Epidermal melanocyte (primary cell): Measurements from ENCODE around the gene CCBE1.

GRCh38 chr18:58863243-58864288 lies 1.1 kb upstream of the ZNF532 start:
- RRBS: 8% methylated on average over 67 of the region's 127 CpGs

GRCh38 chr18:58866897-58867181 lies 2.2 kb downstream of the ZNF532 start:
- RRBS: no CpG with 5 or more reads among the region's 5 CpGs

GRCh38 chr18:59345784-59346295 lies 13.2 kb downstream of the LMAN1 start:
- RRBS: no CpG with 5 or more reads among the region's 10 CpGs

GRCh38 chr18:59550334-59550677 lies 146.9 kb downstream of the CCBE1 start:
- RRBS: no CpG with 5 or more reads among the region's 5 CpGs

- RRBS: no CpG with 5 or more reads among the region's 3 CpGs
Observed at GRCh38 chr18:59623934-59624381, 73.3 kb downstream of the CCBE1 start.

DNA sequence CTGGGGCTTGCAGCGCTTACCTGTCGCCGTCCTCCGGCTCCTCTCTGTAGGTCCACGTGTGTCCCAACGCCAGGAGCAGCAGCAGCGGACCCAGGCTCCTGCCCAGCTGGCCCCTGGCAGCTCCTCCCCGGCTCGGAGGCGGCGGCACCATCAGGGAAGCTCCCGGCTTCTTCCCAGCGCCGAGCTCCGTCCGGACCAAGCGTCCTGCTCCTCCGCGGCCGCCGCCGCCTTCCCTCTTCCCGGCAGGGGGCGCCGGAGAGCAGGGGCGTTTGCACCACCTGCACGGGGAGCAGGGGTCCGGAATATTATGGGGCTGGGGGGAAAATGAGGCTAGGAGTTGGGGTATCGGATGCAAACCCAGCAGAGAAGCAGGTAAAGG lies at the start of gene CCBE1:
TSS of gene CCBE1 (minus strand) at position 232 of the 379 bp plus-strand sequence.
- RRBS: 2% methylated on average over 22 of the region's 29 CpGs

- RRBS: no CpG with 5 or more reads among the region's 3 CpGs
Observed at GRCh38 chr18:61543425-61543871, 210.2 kb downstream of the CDH20 start.

GRCh38 chr18:61854011-61854742 lies 38.6 kb downstream of the RNF152 start:
- RRBS: no CpG with 5 or more reads among the region's 6 CpGs

DNA sequence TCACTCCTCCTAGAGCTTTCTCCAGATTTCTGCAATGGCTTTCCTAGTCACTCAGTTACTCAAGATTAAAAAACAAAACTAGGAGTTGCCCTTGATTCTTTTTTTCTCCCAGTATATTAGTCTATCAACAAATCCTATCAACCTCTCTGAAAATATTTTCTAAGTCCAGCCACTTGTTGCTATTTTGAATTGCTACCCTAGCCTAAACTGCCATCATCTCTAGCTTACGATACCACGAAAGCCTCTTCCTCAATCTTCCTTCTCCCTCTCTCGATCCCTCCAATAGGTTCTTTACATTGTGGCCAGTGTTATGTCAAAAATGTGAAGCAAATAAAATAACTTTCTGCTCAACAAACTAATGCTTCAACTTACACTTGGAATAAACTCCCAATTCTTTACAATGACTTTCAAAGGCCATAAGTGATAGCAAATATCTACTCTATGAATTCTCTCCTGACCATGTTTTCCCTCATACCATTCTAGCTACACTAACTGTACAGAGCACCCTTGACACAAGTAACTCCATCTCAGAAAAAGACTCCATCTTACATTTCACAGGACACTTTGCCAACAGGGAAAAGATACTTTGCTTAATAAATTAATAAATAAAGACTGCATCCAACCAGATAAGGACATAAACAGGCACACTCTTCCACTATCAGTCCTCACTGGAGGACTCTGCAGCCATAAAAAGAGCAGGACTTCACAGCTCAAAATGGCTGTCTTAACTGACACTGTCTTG lies 129.4 kb downstream of the PIGN start:
- RRBS: no CpG with 5 or more reads among the region's 3 CpGs

- RRBS: no CpG with 5 or more reads among the region's 4 CpGs
Observed at GRCh38 chr18:62498905-62499188, 24.0 kb upstream of the ZCCHC2 start.

DNA sequence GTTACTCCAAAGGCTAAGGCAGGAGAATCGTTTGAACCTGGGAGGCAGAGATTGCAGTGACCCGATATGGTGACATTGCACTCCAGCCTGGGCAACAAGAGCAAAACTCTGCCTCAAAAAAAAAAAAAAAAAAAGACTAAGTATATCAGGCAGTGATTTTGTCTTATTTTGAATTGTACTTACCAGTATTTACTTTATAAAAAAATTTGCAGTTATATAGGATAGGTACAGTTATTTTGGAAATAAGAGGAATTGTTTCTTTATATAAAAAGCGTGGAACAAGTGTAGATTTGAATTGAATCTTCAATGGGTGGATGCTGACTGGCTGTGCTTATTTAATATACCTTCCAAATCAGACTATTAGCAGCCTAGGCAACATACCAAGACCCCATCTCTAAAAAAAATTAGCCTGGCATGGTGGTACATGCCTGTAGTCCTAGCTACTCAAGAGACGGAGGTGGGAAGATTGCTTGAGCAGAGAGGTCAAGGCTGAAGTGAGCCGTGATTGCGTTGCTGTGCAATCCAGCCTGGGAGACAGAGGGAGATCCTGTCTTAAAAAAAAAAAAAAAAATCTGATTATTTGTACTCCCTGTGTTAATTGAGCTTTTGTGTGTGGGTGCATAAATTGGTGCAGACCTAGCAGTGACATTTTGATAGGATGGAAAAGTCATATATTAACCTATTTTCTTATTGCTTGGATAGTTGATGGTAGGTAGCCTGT lies 11.1 kb downstream of the ZCCHC2 start:
- RRBS: no CpG with 5 or more reads among the region's 6 CpGs

DNA sequence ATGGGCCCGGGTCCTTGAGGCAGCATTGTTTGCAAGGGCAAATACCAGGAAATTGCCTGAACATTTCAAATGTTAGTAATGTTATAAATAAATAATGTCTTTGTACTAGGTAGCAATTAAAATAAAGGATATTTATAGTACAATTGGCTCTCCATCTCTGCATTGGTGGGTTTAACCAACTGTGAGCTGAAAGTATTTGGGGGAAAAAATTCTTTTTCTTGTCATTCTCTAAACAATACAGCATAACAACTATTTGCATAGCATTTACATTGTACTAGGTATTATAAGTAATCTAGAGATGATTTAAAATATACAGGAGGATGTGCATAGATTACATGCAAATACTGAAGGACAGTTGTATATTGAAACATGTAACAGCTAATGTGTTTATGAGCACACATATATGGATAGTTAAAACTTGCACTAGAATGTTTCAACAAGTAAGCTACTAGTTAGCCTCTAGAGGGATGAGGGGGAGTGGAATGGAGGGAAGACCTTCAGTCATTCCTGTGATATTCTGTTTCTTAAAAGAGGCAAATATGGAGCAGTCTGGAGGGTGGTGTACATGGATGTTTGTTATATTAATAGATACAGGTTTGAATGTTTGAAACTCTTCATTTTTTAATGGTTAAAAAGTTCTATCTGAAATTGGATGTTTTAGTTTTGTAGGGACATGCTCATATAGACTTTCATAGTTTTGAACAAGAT lies 37.0 kb downstream of the ZCCHC2 start:
- RRBS: no CpG with 5 or more reads among the region's 1 CpG

GRCh38 chr18:62714625-62715432 lies 512 bp upstream of the PHLPP1 start:
- RRBS: 2% methylated on average over 23 of the region's 52 CpGs

- RRBS: 1% methylated on average over 43 of the region's 52 CpGs
Observed at GRCh38 chr18:62716518-62716848, 1.1 kb downstream of the PHLPP1 start.

GRCh38 chr18:62744046-62744931 lies 28.9 kb downstream of the PHLPP1 start:
- RRBS: no CpG with 5 or more reads among the region's 3 CpGs

- RRBS: no CpG with 5 or more reads among the region's 7 CpGs
Observed at GRCh38 chr18:62755989-62756649, 40.8 kb downstream of the PHLPP1 start.

- RRBS: no CpG with 5 or more reads among the region's 4 CpGs
Observed at GRCh38 chr18:62781195-62781693, 65.9 kb downstream of the PHLPP1 start.

DNA sequence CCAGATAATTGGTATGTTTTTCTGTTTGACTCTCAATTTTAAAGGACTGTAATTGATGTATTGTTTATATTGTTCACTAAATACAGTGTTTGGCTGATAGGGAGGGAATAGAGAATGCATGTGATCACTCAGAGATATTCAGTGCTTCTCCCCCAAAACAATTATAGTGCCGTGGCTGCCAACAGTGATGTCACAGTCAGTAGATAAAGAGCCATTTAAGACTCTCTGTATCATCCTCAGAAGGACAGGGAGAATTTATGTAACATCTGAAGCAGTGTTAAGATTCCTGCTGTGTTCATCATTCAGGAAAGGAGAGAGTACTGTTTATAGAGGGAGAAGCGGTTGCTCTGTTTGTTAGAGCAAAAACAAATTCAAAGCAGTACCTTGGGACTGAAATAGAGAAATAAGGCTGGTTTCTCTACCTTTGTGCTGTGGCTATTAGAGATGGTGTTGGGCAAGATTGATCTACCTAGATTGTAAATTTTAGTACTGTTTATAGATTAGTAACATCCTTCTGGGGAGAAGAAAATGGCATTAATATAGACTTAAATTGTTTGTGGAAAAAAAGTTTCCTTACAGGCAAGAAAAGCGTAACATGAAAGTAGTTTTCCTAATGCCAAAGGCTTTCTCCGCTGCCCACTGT lies 69.8 kb downstream of the PHLPP1 start:
- RRBS: no CpG with 5 or more reads among the region's 4 CpGs

DNA sequence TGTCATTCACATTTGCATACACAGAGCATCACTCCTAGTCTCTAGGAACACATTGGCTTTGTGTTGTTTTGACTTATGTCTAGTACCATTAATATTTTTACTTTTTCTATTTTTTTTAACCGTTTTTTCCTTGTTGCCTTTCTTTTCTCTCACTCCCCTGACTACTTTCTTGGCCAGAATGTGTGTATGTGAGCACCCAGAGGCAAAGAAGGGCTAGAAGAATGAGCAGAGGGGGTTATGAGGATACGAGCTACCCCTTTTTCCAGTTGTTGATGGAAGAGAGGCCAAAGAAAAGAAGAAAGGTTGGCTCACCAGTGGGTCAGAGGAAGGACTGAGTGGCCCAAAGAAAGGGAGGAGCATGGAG lies 86.5 kb downstream of the PHLPP1 start:
- RRBS: no CpG with 5 or more reads among the region's 2 CpGs

DNA sequence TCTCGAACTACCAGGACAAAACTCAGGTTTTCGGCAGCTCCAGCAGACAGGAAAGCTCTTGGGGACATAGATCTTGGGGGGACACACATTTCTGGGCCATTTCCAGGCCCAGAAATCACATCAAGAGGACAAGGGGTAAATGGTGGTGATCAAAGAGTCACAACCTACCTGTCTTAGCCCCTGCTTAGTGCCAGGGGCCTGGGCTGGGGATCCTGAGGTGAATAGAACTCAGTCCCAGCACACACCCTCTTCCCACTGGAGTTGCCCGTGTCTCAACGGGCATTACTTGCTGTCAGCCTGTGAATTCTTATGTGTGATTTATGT lies 261.3 kb downstream of the BCL2 start:
- RRBS: no CpG with 5 or more reads among the region's 4 CpGs